ENCODE results near the genes HCLS1 and CD86.

DNA sequence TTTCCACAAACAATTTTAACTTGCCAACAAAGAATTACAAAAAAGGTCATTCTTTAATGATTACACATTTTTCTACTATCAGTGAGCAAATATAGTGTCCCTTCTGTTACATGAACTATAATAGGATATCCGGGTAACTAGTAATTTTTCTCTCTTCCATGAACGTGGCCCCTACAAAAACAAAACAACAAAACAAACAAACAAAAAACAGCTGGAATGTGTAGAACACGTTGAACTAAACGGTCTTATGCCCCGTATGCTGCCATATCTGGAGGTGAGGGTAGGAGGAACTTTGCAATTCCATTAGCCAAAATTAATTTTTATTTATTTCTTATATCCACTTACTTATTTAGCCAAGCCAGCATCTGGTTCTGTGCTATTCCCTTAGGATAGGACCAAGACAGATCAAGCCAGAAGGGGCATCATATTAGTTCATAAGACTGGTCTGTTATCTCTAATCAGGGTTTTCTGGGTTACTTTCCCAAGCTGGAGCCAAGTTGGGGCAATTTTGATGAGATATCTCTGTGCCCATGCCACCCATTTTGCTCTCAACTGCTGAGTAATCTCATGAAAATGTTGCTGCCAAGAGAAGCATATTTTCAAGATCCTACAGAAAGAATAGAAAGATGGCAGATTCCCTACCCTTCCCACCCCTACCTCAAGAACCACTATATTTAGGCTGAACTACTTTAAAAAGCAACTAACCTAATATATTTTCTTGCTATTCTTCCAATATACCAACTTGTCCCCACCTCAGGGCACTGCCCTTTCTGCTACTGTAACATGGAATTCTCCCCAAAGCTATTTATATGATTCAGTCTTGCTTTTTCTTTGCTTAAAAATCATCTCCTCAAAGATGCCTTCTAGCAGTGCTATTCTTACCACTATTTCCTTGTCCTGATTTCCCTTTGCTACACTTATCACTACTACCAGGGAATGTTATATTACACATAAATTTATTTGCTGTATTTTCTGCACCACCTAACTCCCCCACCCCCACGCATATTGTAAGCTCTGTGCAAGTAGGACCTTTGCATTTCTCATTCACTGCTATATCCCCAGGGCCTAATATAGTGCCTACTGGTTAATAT, 33.6 kb downstream of the TMEM39A start:
- PRO-cap = no peak
- RAMPAGE, long total RNA, 2 experiments = no peak in any of the 2 experiments

DNA sequence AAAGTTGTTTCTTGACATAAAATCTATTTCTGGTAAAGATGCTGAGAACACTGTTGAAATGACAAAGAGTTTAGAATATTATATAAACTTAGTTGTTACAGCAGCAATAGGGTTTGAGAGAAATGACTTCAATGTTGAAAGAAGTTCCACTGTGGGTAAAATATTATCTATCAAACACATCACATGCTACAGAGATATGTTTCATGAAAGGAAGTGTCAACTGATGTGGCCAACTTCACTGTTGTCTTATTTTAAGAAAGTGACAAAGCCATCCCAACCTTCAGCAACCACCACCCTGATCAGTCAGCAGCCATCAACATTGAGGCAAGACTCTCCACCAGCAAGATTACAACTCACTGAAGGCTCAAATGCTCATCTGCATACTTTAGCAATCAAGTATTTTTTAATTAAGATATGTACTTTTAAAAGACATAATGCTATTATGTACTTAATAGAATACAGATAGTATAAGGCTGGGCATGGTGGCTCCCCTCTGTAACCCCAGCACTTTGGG, 20.2 kb downstream of the TMEM39A start:
- PRO-cap = no peak
- RAMPAGE, long total RNA, 2 experiments = no peak in any of the 2 experiments

DNA sequence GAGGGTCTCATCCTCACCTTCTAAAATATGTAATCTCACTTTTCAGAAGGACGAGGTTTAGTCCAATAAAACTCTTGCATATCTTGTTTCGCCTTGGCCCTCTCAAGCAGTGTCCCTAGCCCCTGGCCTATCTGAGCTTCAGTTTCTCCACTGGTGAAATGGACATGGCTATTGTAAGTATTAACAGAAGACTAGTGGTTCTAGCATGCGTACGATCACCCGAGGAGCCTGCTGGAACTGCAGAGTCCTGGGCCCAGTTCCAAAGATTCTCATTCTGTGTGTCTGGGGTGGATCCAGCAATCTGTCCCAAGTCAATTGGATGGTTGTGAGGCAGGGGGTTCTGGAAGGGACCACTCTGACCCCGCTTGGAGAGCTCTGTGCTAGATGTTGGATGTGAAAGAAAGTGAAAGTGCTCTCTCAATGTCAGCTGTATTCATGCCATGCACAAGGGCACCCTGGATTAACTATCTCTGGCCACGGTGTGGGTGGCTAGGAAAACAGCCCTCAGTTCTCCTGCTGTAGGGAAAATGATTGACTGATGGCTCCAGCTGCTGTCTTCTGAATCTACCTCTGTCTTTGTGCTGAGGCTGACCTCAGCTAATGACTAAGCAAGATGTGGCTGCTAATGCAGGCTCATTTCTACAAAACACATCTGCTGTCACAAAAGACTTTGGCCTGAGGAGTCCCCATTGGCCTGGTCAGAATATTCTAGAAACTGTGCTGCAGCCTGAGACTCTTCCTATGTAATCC, 1.9 kb upstream of the PLA1A start:
- PRO-cap = no peak
- RAMPAGE, long total RNA, 2 experiments = no peak in any of the 2 experiments

DNA sequence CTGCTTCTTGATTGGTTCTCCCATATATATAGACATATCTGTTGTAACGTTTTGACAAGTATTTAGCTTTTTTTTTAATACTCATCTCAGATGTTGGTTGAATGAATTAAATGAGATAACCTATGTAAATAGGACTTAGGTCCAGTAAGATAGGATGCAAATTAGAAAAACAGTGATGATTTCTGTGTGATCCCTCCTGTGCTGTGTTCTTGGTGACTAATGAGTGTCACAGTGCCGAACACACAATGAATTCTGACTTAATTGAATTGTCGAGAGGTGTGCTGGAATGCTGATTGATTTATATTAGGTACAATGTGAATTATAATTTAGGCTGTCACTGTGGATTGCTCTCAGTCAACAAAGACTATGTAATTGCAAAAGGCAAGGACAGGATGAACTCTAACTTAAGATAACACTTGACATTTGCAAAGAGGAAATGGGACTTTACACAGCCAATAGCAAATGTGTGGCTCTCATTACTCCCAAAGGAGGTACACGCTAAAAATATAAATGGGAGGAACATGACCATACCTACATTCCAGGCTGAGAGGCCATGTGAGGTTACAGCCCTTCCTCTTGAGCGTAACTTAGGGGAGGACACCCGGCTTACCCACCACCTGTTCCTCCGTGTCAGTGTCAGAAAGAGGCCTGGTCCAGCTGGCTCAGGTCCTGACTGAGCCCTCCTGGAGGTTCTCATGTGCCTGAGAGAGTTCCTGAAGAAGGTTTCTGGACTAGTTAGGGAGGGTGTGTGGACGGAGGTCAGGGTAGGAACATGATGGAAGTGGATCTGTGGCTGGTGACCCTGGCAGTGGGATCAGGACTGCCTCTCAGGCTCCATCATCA, 8.2 kb downstream of the POPDC2 start:
- PRO-cap = no peak
- RAMPAGE, long total RNA, 2 experiments = no peak in any of the 2 experiments

- PRO-cap = no peak
- RAMPAGE, long total RNA, 2 experiments = no peak in any of the 2 experiments
Measured at GRCh38 chr3:119731920-119732231, 29.1 kb downstream of the CFAP91 start.

- PRO-cap = no peak
- RAMPAGE, long total RNA, 2 experiments = no peak in any of the 2 experiments
Measured at GRCh38 chr3:120093191-120093776, 963 bp downstream of the GSK3B start.

- PRO-cap = no peak
- RAMPAGE, long total RNA, 2 experiments = no peak in any of the 2 experiments
Measured at GRCh38 chr3:120435540-120435978, 15.2 kb downstream of the FSTL1 start.

DNA sequence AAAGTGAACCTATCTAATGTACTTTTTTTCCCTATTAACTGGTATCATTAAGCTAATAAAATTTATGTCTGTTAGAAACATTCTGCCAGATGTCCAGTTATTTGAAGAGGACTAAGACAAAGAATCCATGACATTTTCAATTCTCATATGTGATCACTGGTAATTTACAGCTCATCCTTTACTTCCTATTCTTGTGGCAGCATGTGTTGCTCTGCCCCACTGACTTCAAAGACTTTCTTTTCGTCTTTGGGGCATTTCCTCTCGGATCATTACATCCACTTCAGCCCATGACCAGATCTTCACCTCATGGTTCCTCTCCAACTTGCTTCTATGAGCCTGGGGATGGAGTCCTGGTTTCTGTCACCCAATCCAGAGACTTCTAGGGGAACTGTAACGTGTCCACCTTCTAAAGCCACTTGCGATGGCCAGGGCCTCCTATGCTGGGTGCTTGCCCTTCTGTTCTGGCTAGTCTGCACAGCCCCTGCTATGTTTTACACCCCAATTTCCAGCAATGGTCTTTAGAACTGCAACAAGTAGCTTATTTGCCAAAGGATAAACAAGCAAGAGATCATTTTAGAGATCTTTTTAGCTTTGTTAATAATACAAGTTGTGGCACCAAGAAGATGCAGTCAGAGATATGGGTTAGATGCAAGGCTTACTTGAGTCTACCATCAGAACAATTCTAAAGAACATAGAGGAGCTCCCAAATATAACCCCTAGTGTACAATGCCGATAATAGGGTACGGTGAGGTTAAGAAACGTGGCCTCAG, 4.6 kb downstream of the FSTL1 start:
- PRO-cap = no peak
- RAMPAGE, long total RNA, 2 experiments = no peak in any of the 2 experiments

- PRO-cap = no peak
- RAMPAGE, long total RNA, 2 experiments = no peak in any of the 2 experiments
Measured at GRCh38 chr3:120469339-120469988, 18.7 kb upstream of the FSTL1 start.

- PRO-cap = no peak
- RAMPAGE, long total RNA, 2 experiments = no peak in any of the 2 experiments
Measured at GRCh38 chr3:120532901-120533190, 63.3 kb upstream of the NDUFB4 start.

DNA sequence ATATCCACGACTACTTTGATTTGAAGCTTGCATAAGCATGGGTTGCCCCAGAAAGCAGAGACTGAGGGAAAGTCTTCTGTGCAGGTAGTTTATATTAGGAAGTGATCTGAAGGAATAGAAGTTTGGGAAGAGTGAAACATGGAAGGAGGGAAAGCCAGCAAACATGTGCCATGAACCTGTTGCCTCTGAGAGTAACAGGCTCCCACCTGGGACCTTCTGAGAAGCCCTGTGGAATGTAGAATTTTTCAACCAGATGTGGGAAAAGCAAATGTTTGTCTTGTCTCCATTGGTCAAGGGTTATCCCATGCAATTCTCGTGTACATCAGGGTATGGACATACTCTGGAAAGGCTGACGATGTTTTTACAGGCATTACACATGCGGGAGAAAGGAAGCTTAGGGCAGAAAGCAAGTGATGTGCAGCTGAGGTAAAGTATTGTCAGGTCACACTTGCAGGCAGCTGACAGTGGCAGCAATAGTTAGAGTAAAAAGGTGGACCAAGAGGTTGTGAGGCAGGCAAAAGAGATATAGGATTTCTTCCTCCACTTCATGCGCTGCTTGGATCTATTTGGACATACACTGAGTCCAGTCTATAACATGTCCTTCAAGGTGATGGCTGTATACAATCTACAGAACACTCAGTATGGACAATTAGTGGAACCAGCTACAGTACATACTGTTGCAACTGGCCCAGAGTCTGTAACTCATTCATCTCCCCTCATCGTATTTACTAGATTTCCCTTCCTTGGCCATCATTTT, 7.3 kb downstream of the NDUFB4 start:
- PRO-cap = no peak
- RAMPAGE, long total RNA, 2 experiments = no peak in any of the 2 experiments

DNA sequence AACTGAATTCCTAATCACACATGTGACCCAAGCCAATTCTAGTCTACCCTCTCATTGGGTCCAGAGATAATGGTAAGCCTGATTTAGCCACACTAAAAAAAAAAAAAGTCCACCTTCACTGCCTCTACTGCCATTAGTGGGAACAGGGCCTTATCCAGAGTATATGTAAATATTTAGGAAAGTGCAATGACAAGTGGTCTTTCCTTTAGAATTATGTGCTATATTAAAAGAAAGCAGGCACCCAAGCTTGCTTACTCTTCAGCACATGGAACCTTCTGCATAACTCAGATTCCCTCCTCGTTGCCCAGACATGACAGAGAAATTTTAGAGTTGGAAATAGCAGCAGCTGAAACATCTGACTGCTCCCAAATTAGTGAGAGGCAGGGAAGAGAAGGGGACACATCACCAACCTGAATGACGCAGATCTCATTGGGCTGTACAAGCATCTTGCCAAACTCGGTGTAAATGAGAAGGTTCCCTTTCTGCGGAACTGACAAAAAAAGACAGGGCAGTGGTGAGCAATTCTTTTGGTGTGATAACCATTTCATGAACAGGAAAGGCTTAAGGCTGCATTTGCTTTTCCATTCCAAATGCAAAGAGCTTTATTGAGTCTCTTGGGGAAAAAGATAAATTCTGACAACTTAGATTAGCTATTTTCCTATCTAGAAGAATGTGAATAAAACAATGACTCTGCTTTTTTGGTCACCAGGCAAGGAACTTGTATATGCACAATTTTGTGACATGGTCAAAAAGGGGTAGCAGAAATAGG, 35.3 kb downstream of the HGD start:
- PRO-cap = no peak
- RAMPAGE, long total RNA, 2 experiments = no peak in any of the 2 experiments

GRCh38 chr3:120680258-120680974, 1.6 kb downstream of the HGD start:
- PRO-cap = no peak
- RAMPAGE, long total RNA, 2 experiments = no peak in any of the 2 experiments

DNA sequence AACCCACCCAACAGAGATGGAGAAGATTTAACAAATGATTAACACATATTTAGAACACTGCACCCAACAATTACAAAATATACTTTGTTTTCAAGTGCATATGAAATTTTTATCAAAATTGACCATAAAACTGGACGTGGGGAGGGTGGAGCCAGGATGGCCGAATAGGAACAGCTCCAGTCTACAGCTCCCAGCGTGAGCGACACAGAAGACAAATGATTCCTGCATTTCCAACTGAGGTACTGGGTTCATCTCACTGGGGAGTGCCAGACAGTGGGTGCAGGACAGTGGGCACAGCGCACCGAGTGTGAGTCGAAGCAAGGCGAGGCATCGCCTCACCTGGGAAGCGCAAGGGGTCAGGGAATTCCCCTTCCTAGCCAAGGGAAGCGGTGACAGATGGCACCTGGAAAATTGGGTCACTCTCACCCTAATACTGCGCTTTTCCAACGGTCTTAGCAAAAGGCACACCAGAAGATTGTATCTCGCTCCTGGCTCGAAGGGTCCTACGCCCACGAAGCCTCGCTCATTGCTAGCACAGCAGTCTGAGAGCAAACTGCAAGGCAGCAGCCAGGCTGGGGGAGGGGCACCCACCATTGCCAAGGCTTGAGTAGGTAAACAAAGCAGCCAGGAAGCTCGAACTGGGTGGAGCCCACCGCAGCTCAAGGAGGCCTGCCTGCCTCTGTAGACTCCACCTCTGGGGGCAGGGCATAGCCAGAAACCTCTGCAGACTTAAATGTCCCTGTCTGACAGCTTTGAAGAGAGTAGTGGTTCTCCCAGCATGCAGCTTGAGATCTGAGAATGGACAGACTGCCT, 23.0 kb downstream of the RABL3 start:
- PRO-cap = no peak
- RAMPAGE, long total RNA, 2 experiments = start-site peak on the minus strand in 1 of 2 experiments, centred at position 547 of the sequence, 12 reads per replicate

- PRO-cap = no peak
- RAMPAGE, long total RNA, 2 experiments = no peak in any of the 2 experiments
Measured at GRCh38 chr3:121659107-121660104, 1.3 kb downstream of the HCLS1 start.

DNA sequence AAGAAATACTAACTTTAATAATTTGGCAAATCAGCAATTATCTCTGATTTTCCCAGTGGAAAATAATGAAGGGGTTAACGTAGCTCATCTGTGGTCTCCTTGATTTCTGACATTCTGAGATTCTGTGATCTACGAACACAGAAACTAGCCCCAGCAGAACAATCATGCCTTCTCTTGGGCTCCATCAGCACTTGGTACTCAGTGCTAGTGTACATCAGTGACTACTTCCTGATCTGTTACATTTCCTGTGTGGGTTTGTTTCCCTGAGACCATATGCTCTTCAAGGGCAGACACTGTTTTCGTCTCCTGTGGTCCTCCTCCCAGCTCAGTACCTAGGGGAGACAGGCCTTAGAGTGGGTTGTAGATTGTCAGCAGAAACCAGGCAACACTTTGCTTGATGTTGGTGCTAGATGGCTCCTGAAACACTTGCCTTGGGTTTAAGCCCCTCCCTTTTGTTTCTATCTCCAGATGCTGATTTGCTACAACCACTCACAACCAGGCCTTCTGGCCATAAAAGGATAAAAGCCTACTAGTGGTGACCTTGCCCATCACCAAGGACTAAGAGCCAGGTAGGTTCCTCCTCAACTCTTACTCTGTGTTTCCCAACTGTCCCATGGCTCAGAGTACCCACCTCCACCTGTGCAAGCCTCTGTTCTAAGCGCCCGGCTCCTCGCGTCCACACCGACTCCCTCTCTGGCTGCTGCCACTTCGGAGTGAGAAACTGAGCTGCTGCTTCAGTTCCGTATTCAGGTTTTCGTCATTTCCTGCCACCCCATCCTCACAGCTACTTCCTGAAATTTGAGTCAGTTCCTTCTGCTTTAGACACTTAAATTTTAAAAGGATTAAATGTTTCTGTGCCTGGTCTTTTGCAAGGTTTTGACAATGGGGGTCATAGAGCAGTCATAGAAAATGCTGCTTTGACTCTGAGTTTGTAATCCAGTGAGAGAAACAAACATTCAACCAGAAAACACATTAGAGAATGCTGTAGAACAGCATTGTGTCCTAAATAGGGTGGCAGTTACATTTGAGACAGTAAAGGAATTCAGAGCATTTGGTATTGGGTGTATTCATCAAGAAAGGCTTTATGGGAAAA, at the start of gene HCLS1:
Gene HCLS1 (minus strand): TSS at position 715 of the 1,093 bp plus-strand sequence.
- PRO-cap = unidirectional peak, minus-strand start at position 715 of the sequence
- RAMPAGE, long total RNA, 2 experiments = start-site peak on the minus strand in 2 of 2 experiments, centred at position 708 of the sequence, 42 to 842 reads per replicate

DNA sequence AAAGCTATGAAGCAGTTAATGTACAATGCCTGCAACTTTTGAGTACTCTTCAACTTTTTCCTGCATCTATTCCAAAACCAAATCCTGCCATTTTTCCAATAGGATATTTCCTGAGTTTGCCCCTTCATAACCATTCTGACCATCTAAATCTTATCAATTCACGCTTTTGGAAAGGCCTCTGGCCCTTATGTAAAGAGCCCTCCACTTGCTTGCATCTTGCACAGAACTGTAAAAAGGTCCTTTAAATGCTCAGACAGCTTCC, 1.1 kb downstream of the GOLGB1 start:
- PRO-cap = no peak
- RAMPAGE, long total RNA, 2 experiments = no peak in any of the 2 experiments

GRCh38 chr3:122020831-122021401, 1.1 kb downstream of the ILDR1 start:
- PRO-cap = no peak
- RAMPAGE, long total RNA, 2 experiments = no peak in any of the 2 experiments

GRCh38 chr3:122055092-122055684, at the start of gene CD86:
CD86 (plus strand) TSS chr3:122055362.
- PRO-cap = unidirectional peak, plus-strand start at chr3:122055366
- RAMPAGE, long total RNA, 2 experiments = start-site peak on the plus strand in 1 of 2 experiments, at chr3:122055360-122055366 at its widest, 40 reads per replicate

DNA sequence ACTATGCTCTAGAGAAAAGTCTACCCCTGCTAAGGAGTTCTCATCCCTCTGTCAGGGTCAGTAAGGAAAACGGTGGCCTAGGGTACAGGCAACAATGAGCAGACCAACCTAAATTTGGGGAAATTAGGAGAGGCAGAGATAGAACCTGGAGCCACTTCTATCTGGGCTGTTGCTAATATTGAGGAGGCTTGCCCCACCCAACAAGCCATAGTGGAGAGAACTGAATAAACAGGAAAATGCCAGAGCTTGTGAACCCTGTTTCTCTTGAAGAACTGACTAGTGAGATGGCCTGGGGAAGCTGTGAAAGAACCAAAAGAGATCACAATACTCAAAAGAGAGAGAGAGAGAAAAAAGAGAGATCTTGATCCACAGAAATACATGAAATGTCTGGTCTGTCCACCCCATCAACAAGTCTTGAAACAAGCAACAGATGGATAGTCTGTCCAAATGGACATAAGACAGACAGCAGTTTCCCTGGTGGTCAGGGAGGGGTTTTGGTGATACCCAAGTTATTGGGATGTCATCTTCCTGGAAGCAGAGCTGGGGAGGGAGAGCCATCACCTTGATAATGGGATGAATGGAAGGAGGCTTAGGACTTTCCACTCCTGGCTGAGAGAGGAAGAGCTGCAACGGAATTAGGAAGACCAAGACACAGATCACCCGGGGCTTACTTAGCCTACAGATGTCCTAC, 63.3 kb upstream of the CASR start:
- PRO-cap = no peak
- RAMPAGE, long total RNA, 2 experiments = start-site peak on the plus strand in 1 of 2 experiments, centred at position 152 of the sequence, 6 reads per replicate

All from breast epithelium (tissue), 2 donors.